ENCODE measurements around the genes PLA2G2F and PLA2G2C.

DNA sequence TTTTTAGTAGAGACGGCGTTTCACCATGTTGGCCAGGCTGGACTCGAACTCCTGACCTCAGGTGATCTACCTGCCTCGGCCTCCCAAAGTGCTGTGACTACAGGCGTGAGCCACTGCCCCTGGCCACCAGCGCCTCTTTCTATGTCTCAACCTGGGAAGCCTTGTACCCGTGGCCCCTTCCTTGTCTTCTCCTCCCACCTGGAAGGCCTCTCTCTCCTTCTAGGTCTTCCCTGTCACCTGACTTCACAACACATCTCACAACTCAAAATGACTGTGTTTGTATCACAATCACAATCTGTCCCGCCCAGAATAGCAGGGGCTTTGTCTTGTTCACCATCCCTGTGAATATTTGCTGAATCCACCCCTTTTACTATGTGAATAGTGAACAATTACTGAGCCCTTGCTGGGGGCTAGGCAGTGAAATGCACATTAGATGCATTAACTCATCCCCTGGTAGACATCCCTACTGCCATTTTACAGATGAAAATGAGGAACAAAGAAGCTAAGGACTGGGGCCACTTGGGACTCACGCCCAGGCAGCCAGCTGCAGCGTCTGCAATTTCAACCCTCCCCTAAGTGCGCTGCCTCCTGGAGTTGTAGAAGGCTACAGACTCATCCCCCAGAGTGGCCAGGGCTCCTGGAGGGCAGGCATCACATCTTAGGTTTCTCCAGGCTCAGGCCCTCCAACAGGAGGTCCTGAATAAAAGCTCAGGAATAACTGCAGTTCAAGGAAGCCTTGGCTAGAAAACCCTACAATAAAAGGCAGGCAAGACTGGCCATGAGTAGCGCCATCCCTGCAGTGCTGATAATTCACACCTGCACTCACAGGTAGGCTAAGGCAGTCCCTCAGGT, 31.7 kb downstream of the CAPZB start:
- PRO-cap, result no peak
- RAMPAGE, long total RNA, result no peak
- RRBS, result no CpG with 5 or more reads among the region's 12 CpGs

DNA sequence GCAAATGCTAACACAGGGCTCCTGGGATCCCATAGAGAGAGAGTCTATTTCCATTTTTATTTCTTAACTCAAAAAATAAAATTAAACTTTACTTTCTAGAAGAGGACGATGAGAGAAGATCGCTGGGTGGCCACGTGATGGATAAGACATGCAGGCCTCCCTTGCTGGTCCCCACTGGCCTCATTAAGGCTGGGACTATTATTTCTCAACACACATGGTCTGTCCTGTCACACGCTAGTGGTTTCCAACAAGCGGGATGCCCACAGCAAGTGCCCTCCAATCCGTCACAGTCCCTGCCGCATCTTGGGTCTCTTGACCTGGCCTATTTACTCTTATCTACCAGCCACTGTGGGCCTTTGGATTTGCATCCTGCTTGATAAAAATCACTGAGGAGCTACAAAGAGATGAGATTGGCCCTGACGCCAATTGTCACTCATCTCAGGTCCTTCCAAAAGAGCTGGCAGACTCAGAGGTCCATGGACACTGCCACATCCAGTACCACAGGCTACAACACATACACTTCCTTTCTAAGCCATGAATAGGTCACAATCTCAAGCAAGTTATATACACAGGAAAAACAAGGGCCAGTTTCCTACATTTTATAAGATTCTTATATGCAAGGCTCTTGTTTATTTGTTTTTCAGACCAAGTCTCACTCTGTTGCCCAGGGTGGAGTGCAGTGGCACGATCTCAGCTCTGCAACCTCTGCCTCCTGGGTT, 29.9 kb downstream of the CAPZB start:
- PRO-cap, result no peak
- RAMPAGE, long total RNA, result no peak
- RRBS, result no CpG with 5 or more reads among the region's 9 CpGs

DNA sequence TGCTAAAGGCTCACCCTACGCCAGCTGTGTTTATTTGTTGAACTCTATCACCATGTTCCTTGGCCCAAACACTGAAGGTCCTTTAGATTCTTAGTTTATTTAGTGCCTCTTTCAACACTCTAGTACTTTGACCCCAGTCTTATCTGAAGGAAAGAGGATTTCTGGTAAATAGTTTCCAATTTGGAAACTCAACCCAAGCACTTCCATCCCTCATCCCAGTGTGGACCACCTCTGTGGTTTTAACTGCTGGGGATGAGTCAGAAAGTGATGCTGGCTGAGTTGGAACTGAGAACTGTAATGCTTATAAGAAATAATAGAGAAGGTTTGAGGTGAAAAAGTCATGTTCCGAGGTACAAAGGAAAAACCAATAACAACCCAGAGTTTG, 19.6 kb upstream of the CAPZB start:
- PRO-cap, result no peak
- RAMPAGE, long total RNA, result no peak
- RRBS, result no CpG with 5 or more reads among the region's 2 CpGs

GRCh38 chr1:19506867-19507323, 21.6 kb upstream of the CAPZB start:
- PRO-cap, result no peak
- RAMPAGE, long total RNA, result no peak
- RRBS, result no CpG with 5 or more reads among the region's 3 CpGs

DNA sequence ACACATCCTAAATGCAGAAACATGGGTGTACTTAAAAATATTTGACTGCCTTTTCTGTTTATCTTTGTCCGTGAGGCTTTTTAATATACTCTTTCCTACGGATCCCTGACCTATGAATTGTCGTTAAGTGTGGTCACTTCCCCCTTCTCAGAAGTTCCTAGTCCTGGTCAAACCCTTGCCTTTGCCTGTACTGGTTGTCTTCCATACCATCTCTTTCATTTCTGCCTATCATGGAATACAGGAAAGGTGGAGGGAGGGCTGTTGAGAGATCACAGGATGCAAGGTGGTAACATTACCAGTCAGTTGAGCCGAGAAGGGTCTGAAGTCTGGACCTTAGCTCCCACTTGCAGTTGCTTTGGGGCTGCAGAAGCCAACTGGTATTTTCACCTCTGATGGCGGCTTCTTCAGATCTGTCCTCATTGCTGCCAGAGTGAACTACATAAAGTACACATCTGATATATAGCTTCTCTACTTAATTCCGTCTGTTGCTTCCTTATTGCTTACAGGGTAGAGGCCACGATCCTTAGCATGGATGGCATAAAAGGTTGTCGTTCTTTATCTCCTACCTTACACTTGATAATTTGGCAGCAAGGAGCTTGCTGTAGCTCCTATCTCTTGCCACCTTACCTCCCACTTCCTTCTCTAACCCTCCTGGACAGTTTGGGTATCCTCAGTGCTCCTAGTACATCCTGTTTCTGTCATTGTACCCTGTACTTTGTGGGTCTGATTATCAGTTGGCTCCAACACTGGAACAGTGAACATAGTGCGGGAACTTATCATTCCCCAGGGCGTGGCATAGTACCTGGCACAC, 16.3 kb downstream of the MICOS10 start:
- PRO-cap, result no peak
- RAMPAGE, long total RNA, result no peak
- RRBS, result no CpG with 5 or more reads among the region's 10 CpGs

DNA sequence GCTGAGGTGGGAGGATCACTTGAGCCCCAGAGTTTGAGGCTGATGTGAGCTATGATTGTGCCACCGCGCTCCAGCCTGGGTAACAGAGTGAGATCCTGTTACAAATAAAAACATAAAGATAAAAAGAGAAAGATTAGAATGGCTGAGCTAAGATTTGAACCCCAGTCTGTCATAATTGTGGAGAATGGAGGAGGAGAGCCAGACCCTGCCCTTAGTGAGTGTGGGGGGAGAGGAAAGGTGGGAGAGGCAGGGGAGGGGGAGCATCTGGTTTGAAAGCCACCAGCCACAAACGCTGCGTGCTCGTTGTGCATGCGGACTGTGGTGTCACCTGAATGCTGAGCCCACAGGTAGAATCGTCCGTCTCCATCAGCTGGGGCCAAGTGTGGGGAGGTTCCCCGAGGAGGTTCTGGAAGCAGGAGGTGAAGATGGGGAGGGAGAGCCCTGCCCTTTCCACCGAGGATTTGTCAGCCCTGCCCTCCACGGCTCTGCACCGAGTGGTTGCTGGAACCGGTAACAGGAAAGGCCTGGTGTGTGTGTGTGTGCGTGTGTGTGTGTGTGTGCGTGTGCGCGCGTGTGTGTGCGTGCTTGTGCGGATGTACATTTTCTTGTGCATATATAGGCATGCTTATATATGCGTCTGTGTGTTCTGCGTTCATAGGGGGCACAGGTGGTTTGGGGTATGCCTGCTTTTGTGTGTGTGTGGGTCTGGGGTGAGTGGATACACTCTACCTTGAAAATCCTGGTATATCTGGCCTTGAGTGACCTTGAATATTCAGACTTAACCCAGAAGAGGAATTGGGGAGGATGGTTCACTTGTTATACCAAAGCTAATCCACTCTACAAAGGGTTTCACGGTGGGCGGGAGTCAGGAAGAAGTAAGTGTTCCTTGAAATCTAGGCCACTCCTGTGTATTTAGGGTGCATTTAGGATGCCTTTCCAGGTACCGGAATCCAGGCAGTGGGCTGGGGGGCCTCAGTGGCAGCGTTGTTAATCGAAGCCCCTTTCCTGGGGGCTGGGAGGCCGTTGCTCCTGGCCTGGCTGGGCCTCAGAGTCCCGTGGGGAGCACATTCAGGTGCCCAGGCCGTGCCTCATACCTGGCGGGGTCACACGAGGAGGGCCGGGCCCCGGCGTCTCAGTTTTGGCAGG, 3.6 kb downstream of the NBL1 start:
- PRO-cap, result no peak
- RAMPAGE, long total RNA, result no peak
- RRBS, result 41% methylated on average over 2 of the region's 35 CpGs

DNA sequence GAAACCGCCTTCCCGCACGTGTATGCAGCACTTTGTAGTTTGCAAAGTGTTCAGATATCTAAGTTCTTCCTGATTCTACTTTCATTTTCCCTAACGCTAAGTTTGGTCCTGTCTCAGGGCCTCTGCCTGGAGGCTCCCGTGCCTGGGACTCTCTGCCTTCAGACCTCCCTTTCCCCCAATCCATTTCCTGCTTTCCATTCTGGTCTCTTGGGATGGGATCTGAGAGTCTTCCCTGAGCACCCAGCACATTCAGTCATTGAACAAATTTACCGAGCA, 587 bp upstream of the TMCO4 start:
- PRO-cap, result no peak
- RAMPAGE, long total RNA, result no peak
- RRBS, result no CpG with 5 or more reads among the region's 6 CpGs

- PRO-cap, result no peak
- RAMPAGE, long total RNA, result no peak
- RRBS, result no CpG with 5 or more reads among the region's 11 CpGs
Observed at GRCh38 chr1:19804595-19805328, 5.0 kb upstream of the TMCO4 start.

DNA sequence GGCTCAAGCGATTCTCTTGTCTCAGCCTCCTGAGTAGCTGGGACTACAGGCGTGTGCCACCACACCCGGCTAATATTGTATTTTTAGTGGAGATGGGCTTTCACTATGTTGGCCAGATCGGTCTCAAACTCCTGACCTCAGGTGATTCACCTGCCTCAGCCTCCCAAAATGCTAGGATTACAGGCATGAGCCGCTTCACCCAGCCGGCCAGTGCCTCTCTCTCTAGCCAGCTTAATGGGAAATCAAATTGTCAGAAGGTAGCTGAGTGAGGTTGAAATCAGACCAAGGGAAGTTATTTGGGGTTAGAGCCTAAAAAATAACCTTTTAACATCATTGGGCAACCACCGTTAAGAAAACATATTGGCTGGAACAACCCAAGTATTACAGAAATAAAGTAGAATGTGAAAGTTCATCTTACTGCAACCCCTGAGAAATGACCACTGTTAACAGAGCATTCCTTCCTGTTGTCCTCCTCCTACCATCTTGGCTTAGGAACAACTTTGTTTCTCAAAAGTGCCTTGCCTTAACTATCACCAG, 3.1 kb upstream of the RNF186 start:
- PRO-cap, result no peak
- RAMPAGE, long total RNA, result no peak
- RRBS, result no CpG with 5 or more reads among the region's 7 CpGs

- PRO-cap, result no peak
- RAMPAGE, long total RNA, result no peak
- RRBS, result no CpG with 5 or more reads among the region's 14 CpGs
Observed at GRCh38 chr1:19907110-19907848, 16.1 kb downstream of the PLA2G2E start.

DNA sequence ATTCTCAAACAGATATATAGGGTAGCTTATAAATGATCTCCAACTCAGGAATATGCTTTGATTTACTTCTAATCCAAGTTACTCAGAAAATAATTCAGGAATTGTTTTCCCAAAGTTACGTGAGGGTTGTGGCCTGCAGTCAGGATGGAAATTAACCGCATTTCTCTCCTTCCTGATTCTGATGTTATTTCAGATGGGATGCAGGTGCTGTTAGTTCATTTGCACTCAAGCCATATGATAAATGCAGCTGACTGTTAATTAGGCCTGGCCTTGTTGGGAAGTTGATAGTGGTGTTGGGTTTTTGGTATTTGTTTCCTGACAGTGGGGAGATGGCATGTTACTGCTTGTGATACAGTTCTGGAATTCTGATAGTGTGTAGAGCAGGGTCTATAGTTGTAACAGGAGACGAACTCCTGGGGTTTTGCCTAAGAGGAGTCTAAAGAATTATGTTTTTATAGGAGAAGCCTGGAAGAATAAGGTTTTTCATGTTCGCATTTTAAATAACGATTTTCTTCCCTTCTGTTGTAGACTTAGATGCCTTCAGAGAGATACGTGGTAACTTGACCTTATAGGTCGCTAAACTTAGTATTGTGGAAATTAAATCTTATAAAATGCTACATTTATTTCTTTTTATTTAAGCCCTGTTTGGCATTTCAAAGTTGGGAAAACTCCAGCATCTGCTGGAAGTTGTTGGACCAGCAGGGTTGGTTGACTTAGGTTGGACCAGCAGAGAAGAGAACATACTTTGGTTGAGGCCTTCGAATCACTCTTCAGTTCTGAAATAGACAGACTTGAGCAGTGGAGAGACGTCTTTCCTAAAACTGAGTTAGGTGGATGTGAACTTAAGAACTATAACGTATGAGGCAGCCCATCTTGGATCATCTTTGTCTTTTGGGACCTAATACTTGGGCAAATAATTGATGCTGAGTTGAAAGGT, 15.0 kb downstream of the PLA2G2E start:
- PRO-cap, result no peak
- RAMPAGE, long total RNA, result no peak
- RRBS, result no CpG with 5 or more reads among the region's 10 CpGs

DNA sequence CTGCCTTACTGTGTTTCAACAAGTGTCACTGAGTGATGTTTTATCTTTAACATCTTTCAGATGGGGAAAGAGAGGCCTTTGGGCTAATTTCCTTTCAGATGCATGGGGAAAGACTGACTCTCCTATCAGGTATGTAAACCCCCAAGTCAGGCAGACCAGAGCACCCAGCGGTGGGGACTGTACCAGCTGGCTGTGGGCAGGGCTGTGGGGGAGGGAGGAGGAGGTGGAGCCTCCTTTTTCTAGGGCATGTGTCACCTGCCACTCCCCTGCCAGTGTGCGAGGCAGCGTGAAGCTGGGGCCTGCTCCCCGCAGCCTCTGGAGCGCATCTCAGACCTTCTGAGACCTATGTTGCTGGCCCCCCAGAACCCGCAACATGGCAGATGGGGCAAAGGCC, at the start of gene PLA2G2F:
Gene PLA2G2F, plus strand, starts transcription at position 269 of the 394 bp plus-strand sequence.
- PRO-cap, result no peak
- RAMPAGE, long total RNA, result no peak
- RRBS, result no CpG with 5 or more reads among the region's 6 CpGs

- PRO-cap, result no peak
- RAMPAGE, long total RNA, result no peak
- RRBS, result 2% methylated on average over 14 of the region's 30 CpGs
Observed at GRCh38 chr1:20152051-20152740, 13.1 kb downstream of the PLA2G2F start.

DNA sequence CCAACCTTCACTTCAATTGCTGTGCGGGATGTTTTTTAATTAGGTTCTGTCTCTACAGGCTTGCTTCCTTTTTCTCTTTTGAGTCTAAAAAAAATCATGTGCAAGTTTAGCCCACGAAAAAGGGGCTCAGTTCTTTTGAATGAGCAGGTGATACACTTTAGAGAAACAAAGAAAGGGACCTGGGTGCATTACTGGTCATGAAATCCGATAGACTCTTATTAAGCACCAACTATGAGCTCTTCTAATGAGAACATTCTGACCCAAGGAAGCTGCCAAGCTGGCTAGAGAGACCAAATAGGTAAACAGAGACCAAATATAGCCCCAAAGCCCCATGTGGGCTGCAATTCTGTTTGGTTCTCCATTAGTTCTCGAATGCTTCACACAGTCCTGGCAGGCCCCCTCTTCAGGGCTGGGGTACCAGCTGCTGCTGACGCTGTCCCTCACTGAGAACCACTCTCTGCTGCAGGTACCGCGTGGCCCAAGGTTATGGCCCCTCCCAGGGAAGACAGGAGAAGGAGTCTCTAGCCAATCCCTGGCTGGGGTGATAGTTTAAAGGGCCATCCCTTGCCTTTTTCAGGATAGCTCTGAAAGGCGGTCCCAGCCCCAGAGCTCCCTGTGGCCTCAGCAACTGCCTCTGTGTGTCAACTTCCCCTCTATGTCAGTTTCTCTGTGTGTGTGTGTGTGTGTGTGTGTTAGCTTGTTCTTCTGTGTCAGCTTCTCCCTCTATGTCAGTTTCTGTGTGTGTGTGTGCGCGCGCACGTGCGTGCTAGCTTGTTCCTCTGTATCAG, 7.2 kb upstream of the UBXN10 start:
- PRO-cap, result no peak
- RAMPAGE, long total RNA, result no peak
- RRBS, result no CpG with 5 or more reads among the region's 13 CpGs

GRCh38 chr1:20186326-20186935, at the start of gene PLA2G2C:
PLA2G2C (minus strand) TSS chr1:20186518.
- PRO-cap, result no peak
- RAMPAGE, long total RNA, result no peak
- RRBS, result 2% methylated on average over 4 of the region's 15 CpGs

DNA sequence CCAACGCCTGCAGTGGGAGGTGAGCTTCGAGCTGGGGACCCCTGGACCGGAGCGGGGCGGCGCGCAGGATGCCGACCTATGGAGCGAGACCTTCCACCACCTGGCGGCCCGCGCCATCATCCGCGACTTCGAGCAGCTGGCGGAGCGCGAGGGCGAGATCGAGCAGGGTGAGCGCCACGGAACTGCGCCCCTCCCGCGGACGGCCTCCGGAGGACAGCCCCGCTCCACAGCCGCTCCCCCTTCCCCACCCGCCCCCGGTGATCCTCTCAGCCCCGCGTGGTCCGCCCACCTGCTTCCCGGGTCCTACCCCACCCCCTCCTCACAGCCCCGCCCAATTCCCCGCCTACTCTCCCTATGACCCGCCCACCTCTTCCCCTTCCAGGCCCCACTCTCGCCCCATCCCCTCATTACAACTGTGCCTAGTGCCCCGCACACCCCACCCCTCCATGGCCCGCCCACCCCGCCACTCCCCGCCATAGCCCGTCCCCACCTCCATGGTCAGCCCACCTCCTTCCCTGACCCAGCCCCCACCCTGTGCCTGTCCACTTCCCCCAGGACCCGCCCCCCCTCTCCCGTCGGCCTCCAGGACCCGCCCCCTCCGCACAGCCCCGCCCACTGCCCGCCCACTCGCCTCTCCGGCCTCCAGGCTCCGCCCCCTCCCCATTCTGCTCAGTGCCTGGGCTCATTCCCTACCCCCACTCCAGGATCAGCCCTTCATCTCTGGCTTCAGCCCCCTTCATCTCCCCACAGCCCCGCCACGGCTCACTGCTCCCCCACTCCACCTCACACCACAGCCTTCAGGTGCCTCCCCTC, 52.8 kb downstream of the VWA5B1 start:
- PRO-cap, result no peak
- RAMPAGE, long total RNA, result no peak
- RRBS, result 7% methylated on average over 11 of the region's 56 CpGs

DNA sequence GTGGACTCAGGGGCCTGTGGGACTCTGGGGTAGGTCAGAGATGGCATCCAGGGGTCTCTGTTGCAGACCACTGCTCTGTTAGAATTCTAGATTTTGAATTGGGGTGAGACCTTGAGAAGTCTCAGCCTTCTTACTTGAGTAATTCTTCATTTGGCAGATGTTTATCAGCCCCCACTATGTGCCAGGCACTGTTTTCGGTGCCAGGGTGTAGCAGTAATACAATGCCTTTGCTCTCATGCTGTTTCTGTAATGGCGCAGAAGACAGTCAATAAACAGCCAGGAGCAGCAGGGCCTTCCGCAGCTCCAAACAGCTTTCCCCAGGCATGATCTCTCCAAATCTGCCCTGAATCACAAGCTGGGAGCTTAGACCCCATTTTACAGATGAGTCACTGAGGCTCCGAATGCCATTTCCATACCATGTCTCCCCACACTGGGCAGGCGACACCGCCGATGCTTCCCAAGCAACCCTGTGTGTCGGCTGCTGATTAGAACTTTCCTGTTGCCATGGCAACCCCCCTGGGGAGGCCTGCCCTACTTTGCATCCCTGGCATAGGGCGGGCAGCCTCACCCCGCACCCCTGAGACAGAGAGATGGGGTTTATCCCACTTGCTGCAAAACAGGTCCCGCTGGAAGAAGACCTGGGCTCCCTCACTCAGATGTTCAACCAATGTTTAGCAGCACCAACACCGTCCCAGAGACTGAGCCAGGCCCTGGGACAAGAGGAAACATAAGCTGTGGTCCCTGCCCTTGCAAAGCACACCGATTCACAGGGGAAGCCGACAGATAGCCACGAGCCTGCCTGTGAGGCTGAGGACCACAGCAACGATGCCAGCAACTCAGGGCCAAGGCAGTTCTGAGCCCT, 81.7 kb downstream of the CAMK2N1 start:
- PRO-cap, result no peak
- RAMPAGE, long total RNA, result no peak
- RRBS, result no CpG with 5 or more reads among the region's 16 CpGs

- PRO-cap, result no peak
- RAMPAGE, long total RNA, result no peak
- RRBS, result no CpG with 5 or more reads among the region's 6 CpGs
Observed at GRCh38 chr1:20411189-20411623, 74.8 kb downstream of the CAMK2N1 start.

DNA sequence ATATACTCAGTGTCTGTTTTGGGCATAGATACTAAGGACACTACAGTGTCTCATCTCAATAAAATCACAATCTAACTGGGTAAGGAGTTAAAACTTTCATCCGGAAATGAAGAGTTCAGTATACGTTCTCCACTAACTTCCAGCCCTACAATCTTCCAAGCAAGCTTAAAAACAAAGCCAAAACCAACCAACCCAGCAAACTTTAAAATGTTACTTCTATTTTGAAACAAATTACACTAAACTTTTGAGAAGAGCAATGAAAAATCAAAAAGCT, 1.6 kb downstream of the HP1BP3 start:
- PRO-cap, result no peak
- RAMPAGE, long total RNA, result no peak
- RRBS, result no CpG with 5 or more reads among the region's 2 CpGs

GRCh38 chr1:20950733-20951276, 163.7 kb upstream of the HP1BP3 start:
- PRO-cap, result no peak
- RAMPAGE, long total RNA, result no peak
- RRBS, result no CpG with 5 or more reads among the region's 3 CpGs